Pericardium fibroblast (primary cell): ENCODE results near the genes HECW2, C2orf66 and HSPD1.

- RAMPAGE, long total RNA, result no peak
Observed at GRCh38 chr2:196593341-196593957, at the start of gene HECW2. Gene HECW2, minus strand, starts transcription at chr2:196593554.

GRCh38 chr2:196640140-196640712, 711 bp downstream of the CCDC150 start:
- RAMPAGE, long total RNA, result no peak

DNA sequence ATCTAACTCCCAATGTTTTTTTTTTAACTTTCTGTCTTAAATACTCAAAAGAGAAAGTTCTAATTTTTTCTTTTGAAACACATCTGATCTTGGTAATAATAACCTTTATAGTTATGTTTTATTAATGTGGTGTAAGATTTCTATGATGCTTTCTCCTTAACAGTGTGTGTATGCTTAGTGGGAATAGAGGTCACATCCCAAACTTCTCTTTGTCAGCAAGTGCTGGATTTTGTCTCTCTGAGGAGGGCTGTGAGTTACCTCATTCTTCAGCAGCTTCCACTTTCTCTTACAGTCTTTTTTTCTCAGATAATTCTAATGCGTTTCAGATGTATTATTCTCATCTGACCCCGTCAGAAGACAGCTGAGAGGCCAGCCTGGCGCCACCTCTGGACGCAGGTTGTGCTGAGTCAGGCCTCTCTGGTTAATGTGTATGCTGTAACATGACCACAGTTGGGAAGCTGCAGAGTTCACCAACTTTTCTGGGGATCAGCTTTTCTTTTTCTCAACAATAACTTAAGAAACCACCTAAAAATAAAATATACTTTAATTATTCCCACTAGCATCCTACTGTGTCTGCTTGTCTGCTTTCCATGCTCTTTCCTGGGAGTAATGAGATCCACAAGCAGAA, 79.4 kb downstream of the CCDC150 start:
- RAMPAGE, long total RNA, result no peak

DNA sequence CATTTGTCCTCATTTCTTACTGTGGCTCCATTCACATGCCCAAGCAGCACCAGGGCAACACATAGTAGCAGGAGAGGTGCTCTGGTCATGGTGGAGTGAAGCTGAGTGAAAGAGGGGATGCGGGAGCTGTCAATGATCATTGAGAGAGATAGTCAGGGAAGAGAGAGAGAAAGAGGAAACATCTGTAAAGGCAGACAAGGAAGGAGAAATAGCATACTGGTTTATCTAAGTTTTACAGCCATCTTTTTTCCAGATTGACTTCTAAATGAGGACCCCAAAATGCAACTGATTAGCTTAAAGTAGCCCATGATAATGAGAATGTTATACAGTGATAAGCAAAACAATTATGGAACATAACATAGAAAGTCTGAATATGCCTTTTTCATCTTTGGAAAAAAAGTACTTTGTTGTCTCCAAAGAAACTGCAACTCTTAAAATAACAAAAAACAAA, at the start of gene C2orf66:
Gene C2orf66, minus strand, starts transcription at position 108 of the 451 bp plus-strand sequence.
- RAMPAGE, long total RNA, result no peak

GRCh38 chr2:196919510-196920247, 6.8 kb downstream of the PGAP1 start:
- RAMPAGE, long total RNA, result no peak

- RAMPAGE, long total RNA, result no peak
Observed at GRCh38 chr2:196959948-196960407, 33.5 kb upstream of the PGAP1 start.

DNA sequence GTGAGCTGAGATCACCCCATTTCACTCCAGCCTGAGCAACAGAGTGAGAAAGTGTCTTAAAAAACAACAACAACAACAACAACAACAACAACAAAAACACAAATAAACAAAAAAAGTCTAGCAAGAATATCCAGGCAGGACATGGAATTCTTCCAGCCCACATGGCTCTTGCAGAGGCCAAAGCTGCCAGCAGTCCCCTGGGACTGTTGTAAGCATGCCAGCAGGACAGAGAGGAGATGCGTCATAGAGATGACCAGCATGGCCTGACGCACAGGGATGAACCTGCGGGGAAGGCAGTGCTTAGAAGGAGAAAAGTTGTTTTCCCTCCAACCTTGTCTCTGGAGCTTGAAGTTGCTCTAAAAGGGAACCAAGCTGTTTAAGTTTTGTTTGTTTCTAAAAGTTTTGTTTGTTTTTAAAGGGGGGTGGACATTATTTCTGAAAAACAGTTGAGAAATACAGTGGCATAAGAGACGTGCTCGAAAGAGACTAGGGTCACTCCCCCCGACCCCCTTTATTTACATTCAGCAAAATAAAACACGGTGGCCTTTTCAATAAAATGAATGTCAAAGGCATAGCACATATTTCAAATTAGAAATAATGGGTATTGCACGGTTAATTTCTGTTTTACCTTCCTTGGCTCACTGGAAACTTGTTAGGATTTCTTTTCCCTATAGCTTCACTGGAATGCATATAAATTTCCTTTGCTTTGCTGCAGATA, 182.4 kb upstream of the PGAP1 start:
- RAMPAGE, long total RNA, result no peak

DNA sequence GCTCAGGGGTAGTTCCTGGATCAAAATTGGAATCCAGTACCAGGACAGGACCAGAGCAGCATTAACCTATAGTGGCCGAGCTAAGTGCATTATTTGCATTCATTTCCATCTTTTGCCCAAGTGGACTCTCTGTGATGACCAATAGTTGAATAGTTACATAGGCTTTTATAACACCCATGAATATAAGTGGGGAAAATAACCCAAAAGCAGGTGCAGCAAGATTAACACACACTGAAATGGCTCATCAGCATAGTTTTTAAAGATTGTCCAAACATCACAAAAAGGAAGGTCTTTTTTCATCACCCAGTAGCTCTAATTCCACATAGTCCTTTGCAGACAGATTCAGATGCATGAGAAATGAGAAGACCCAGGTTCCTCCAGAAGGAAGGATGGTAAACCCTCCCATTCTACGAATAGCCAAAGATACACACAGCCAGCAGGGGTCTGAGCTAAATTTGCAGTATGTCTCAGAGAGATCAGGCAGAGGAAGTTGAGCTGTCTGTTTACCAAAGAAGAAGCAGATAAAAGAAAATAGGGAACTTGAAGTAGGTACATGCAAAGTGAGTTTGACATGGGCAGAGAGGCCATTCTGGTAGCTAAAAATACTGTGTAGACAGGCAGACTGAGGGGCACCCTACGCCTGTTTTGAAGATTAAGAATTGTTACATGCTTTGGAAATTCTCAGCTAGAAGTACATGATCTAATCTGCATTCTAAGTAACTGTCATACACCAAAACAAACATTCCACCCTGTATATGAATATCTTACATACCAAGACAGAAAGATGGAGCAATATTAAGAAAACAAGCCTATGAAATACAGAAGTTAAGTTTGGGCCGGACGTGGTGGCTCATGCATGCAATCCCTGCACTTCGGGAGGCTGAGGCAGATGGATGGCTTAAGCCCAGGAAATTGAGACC, 158.2 kb downstream of the ANKRD44 start:
- RAMPAGE, long total RNA, result no peak

DNA sequence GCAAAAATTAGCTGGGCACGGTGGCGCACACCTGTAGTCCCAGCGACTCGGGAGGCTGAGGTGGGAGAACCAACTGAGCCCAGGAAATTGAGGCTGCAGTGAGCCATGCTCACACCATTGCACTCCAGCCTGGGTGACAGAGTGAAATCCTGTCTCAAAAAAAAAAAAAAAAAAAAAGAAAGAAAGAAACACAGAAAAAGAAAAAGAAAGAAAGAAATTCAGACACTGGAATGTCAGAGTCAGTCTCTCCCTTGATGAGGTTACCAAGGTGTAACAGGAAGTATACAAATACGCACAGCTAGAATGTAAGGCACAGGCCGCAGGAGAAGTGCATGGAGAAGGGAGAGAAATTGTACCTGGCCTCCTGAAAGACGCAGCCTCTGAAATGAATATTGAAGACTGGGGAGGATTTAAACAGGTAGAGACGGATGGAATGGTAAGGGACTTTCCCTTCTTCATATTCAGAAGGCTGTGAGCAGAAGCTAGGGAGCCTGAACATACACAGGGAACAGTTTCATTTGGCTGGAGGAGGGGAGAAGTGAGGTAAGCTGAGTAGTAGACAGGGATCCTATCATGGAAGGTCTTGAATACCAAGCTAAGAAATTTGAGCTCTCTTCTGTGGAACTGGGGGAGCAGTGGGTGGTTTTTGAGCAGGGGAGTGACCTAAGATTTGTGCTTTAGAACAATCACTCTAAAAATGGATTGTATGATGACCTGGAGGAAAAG, 112.8 kb downstream of the ANKRD44 start:
- RAMPAGE, long total RNA, result no peak

- RAMPAGE, long total RNA, result no peak
Observed at GRCh38 chr2:197279711-197280571, 30.6 kb downstream of the ANKRD44 start.

- RAMPAGE, long total RNA, result no peak
Observed at GRCh38 chr2:197294468-197294766, 16.2 kb downstream of the ANKRD44 start.

DNA sequence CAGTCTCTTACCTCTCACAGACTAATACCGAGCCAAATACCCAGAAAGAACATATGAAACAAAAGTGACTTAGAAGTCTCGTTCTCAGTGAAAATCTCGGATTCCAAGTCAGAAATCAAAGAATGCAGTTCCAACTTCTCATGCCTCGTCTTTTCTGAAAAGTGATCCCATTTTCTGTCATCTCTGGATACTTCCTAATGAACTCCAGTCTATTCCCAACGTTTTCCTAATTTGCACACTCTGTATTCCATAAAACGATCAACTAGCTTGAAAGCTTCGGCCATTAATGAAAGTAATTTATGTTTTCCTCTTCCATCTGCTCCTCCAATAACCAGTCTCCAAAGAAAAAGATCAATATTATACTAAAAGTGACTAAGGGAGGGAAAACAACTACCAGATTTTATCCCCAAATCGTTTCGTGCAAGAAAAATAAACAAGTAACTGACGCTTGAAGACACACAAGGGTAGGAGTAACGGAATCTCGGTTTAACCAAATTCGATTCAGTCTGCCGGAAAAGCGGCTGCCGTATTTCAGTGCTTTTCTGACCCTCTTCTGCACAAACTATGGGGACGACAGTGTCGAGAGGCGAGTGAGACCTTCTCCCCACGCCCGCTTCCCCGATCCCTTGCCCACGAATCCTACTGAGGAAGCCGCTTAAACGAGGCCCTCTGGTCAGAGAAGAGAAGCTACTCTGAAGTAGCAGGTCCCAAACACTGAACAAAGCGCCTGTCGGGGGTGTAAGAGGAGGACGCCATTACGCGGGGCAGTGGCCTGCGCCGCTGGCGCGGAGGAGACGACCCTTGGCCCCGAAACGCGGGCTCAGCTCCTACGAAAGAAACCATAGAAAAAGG, 555 bp downstream of the SF3B1 start:
- RAMPAGE, long total RNA, result no peak

DNA sequence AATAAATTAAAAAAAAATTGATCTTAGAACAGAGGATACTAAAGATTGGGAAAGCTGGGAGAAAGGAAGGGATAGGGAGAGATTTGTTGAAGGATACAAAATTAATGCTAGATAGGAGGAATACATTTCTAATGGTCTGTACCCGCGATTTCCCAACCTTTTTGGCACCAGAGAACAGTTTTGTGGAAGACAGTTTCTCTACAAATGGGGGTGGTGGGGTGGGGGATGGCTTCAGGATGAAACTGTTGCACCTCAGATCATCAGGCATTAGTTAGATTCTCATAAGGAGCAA, 3.4 kb downstream of the COQ10B start:
- RAMPAGE, long total RNA, result no peak

GRCh38 chr2:197499683-197500501, at the start of gene HSPD1:
Gene HSPD1, minus strand, starts transcription at chr2:197499840.
- RAMPAGE, long total RNA, result start-site peak on the minus strand at chr2:197499831-197499893, 2,118 and 1,485 reads in 2 replicates; start-site peak on the plus strand at chr2:197500323-197500418, 3,391 and 1,823 reads in 2 replicates

- RAMPAGE, long total RNA, result no peak
Observed at GRCh38 chr2:197614583-197615024, 60.8 kb downstream of the RFTN2 start.

GRCh38 chr2:197705103-197705323, 156 bp upstream of the MARS2 start:
- RAMPAGE, long total RNA, result no peak

DNA sequence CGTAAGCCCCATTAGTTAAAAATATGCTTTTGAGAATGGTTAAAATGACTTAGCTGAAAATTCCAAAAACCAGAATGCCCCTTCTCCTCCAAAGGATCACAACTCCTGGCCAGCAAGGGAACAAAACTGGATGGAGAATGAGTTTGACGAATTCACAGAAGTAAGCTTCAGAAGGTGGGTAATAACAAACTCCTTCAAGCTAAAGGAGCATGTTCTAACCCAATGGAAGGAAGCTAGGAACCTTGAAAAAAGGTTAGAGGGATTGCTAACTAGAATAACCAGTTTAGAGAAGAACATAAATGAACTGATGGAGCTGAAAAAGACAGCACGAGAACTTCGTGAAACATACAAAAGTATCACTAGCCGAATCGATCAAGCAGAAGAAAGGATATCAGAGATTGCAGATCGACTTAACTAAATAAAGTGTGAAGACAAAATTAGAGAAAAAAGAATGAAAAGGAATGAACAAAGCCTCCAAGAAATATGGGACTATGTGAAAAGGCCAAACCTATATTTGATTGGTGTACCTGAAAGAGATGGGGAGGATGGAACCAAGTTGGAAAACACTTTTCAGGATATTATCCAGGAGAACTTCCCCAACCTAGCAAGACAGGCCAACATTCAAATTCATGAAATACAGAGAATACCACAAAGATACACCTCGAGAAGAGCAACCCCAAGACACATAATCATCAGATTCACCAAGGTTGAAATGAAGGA, 25.8 kb downstream of the PLCL1 start:
- RAMPAGE, long total RNA, result no peak

DNA sequence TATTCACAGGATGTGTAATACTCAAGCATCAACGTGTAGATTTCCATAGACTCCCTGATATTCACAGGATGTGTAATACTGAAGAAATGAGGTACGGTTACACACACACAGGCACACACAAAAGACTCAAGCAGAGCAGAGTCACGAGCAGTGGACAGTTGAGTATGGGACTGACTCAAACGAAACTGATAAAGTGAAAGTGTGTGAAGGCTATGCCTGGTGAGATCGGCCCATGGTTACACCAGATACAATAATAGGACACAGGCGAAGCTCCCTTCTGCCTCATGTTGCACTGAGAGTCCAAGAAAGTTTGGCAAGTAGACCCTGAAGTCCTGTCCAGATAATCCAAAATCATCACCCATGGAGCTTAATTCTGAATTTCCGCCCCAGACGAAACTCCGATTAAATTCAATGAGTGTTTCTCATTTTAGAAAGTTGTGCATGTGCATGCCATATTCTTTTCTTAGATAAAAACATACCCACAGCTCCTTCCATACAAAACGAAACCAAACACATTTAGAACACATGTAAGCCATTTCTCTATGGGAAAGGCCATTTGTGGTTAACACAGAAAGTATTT, 567.6 kb downstream of the PLCL1 start:
- RAMPAGE, long total RNA, result no peak

- RAMPAGE, long total RNA, result no peak
Observed at GRCh38 chr2:199462690-199463074, 4.9 kb upstream of the SATB2 start.

GRCh38 chr2:199659166-199659805, 191.7 kb downstream of the FTCDNL1 start:
- RAMPAGE, long total RNA, result no peak